ENCODE measurements around a stretch of chr20.

DNA sequence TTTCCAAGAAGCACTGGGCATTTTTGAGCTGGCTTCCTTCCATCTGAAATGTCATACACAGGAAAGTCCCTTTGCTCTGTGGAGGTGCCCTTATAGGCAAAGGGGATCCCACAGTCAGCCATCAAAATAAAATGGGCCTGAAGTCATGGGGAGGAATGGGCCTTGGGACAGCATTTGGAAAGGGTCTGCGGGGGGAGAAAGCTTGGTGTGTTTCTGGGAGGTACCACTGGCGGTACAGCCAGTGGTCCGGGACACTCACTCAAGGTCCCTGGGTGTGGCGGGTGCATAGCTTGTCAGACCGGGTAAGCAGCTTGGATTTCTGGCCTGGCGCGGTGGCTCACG, 25.6 kb upstream of the RTF2 start:
- PRO-cap: no peak

GRCh38 chr20:56721868-56722659, 93.0 kb downstream of the TFAP2C start:
- PRO-cap: unidirectional peak, minus-strand start at chr20:56722133

DNA sequence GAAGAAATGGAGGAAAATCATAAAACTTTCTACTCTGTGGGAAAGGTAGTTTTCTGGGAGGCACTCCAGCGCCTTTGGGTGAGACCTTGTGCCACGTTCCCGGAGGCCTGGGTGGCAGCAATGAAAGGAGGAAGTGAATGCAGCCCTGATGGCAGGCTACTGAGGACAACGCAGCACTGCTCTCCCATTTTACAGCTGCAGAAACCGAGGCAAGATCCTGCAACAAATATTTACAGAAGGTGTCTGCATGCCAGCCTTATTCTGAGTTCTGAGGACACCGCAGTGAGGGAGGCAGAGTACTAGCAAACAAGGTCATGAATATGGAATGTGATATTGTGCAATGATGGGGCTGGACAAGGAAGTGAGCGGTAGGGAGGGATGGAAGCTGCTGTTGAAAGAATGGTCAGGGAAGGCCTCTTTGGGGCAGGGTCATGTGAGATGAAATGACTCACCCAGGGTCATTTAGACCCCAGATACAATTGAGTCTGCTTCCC, 159.1 kb downstream of the TFAP2C start:
- PRO-cap: no peak

- PRO-cap: no peak
Observed at GRCh38 chr20:56808440-56809419, 179.6 kb downstream of the TFAP2C start.

- PRO-cap: no peak
Observed at GRCh38 chr20:56987916-56988839, 278.3 kb downstream of the BMP7 start.

DNA sequence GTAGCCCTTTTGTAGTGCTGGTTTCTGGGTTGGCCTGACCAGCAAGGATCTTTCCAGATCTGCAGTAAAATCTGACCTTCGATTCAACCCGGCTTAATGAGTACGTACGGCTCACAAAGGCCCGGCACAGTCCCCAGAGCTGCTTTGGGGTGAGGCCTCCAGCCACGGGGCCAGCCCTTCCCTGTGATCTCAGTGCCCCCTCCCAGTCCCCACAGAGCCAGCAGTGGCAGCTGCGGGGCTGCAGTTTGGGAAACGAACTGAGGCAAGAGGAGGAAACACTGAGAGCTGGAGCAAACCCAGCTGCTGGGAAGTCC, 157.4 kb downstream of the BMP7 start:
- PRO-cap: no peak

GRCh38 chr20:57282674-57283338, 16.4 kb upstream of the BMP7 start:
- PRO-cap: no peak

DNA sequence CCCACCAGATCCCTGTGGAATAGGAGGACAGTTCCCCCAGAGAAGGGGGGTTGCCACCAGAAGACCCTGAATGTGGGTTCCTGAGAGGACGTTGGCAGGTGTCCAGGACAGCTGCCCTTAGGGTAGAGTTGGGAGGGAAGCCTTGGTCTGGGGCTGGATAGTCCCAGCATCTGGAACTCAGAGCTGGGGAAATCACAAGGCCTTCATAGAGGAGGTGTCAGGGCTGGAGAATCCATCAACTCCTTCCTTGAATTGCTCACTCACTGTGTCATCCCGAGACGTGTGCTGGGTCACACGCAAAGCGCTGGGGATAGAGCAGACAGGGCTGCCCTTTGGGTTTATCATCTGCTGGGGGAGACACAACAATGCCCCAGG, 18.4 kb downstream of the RBM38 start:
- PRO-cap: no peak

DNA sequence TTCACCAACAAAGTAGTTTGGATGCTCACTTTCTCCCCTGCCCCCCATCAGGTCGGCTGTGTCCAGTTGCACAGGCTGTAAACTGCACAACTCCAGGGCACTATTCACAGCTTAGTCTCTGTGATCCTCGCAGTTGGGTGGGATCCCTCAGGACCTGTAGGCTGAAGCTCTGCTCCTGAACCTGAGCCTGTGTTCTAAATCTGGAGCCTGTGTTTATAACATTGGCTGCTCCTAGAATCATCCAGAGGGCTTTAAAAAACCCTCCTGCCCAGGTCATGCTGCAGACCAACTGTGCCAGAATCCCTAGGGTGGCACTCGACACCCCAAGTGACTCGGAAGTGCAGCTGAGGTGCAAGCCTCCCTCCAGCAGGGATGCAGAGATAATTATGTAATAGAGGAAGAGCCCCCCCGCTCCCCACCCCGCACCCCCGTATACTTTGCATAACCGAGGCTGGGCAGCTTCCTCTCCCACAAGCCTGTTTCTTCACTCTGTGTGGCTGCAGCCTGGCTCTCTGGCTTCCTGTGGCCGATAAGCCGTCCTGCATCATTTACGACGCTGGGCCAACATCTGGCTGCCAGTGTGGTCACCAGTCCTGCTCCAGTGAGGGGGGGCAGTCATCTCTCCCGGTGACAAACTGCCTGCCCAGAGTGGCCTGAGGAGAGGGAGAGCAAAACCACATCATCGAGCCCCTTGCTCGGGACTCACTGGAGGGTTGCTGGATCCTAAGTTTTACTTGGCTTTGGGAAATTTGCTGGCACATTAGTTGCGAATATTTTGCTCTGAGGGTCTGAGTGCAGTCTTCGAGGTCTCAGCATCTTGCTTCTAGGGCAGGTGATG, 59.1 kb downstream of the RBM38 start:
- PRO-cap: no peak

- PRO-cap: no peak
Observed at GRCh38 chr20:57481435-57481755, 43.5 kb downstream of the CTCFL start.

DNA sequence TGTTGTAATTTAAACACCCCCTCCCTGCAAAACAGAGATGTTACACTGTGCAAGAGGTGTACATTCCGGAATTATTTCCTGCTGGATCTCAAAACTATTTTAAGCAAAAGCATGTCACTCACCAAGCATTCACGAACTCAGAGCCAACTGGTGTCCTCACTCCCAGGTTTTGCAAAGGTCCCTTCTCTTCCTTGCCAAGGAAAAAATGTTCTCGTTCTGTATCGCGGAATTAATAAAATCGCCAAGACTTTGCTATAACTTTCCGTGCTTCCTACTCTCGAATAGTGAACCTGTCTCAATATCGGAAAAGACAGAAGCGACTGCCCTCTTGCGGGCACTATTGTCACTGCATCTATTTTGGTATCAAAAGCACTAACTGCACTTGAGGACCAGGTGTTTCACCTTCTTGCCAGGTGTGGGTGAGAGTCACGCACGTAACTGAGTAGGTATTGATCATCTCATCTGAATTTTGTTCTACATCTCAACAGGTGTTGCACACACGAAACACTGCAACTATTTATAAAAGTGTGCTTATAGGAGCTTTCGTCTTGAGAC, 29.8 kb downstream of the CTCFL start:
- PRO-cap: no peak

DNA sequence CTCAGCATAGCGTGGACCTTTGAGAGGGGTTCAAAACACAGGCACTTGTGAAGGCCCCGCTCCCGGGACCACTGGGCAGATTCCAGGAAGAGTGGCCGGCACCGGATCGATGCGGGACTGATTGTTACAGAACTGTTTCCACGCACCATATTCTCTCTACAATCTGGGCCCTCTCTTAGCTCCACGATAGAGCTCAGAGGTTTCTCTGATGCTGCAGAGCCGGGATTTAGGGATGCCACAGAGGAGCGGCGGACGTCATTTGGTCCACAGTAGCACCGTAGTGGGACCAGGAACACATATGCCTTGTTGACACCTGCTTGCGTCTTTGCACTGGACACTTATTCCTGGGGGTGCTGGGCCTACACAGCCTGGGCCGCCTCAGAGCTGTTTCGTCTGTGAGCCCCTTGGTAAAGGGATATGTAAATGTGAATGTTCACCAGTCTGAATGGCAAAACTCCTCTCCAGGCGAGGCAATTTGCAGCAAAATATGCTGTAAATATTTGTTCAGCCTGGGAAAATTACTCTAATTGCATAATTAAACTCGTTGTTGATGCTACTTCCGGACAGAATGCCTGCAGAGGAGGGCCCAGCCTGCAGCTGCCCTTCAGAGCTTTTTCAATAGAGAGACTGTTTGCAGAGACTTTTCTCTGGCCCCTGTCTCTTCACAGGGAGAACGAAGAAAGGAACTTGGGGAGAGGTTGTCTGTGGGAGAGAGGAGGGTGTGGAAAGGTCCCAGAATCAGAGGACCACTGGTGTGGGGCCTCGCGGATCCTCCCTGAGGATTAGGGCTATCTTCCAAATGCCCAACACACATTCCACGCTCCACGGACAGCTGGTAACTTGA, 9.4 kb downstream of the PCK1 start:
- PRO-cap: no peak

DNA sequence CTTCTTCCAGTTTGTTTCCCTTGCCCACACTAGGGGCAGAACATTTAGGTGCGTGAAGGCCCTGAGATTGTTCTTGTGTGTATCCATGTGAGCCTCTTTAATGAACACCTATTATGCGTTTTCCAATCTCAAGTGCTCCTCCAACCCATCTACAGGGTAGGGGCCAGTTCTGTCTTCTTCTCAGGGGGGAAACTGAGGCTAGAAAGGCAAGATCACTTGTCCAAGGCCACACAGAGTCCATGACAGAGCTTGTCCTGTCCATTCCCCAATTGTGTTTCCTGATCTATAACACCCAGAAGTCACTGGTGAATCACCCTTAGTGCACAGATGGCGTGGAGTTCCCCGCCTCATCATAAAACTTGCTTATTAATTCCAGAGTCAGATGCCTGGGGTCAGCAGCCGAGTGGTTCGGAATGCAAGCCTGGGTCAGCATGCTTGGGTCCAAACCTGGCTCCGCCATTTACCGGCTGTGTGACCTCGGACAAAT, 1.1 kb upstream of the ZBP1 start:
- PRO-cap: no peak

GRCh38 chr20:57679824-57681158, 29.5 kb downstream of the PMEPA1 start:
- PRO-cap: unidirectional peak, minus-strand start at chr20:57680535; bidirectional peak, plus-strand start at chr20:57680728, minus-strand start at chr20:57680535

- PRO-cap: no peak
Observed at GRCh38 chr20:57692777-57693776, 16.7 kb downstream of the PMEPA1 start.

- PRO-cap: no peak
Observed at GRCh38 chr20:57709649-57709881, 250 bp downstream of the PMEPA1 start.

- PRO-cap: no peak
Observed at GRCh38 chr20:57768581-57769042, 58.8 kb upstream of the PMEPA1 start.

DNA sequence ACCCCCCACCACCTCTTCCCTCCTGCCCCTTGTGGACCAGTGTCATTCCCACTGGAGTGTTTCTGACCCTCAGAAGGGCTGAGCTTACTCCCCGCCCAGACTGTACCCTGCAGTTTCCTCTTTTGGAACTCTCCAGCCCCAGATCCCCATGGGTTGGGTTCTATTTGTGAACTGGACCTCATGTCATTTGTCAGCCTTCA, 92.4 kb upstream of the PMEPA1 start:
- PRO-cap: unidirectional peak, minus-strand start at position 58 of the sequence

DNA sequence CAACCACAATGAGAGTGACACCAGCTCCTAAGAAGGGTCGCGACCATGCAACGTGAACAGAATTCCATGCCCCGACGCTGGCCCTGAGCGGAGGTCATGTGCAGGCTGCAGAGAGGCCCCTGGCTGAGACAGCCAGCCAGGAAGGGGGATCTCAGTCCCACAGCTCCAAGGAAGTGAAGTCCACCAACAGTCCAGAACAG, 200.1 kb upstream of the C20orf85 start:
- PRO-cap: no peak

DNA sequence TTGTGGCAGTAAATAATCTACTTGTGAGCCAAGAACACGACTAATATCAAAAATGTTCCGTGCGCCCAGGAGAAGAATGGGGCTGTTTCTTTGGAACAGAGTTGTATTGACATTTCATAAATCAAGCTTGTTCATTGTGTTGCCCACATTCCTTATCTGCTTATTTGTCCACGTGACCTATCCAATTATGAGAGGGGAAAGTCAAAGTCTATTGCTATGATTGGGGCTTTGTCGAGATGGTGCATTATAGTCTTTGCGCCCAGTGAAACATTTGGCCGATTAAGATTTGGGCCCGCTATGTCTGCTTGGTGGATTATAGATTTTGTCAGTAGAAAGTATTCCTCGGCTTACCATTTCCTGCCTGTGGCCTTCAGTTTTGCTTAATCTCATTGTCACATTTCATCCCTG, 65.6 kb upstream of the C20orf85 start:
- PRO-cap: no peak